ENCODE measurements around a stretch of chr18.

GRCh38 chr18:50159607-50160101, 35.3 kb downstream of the MYO5B start:
- PRO-cap = no peak

GRCh38 chr18:50284870-50285377, 2.6 kb downstream of the CXXC1 start:
- PRO-cap = no peak

DNA sequence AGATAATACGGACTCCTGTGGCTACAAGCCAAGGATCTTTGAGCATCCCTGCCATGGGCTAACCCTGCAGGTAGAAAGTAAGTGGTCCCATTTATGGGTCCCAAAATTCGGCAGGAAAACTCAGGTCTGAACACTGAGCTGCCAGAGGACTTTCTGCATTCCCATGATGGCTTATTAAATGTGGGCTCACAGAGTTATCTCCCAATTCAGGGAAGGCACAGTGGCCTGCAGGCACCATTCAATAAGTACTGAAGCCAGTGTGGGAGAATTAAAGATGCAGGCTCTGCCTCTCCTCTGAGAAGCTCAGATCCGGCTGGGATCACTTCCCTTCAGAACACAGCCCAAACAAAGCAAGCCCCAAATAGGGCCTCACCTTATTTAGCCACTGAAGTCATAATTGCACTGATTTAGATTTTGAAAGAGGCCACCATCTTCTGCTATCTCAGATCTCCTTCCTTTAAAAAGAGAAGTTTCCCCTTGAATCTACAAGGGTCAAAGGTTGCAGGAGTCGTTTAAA, 94.3 kb downstream of the MAPK4 start:
- PRO-cap = no peak

DNA sequence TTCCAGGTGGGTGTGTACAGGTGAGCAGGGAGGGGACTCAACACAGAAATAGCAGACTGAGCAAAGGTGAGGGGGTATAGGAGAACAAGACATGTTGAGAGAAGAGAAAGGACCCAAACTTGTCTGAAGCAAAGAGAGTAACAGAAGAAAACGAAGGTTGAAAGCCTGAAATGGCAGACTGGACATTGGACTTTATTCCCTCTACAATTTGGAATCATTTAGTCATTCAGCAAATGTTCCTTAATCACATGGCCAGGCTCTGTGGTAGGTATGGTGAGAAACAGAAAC, 23.3 kb downstream of the MRO start:
- PRO-cap = no peak

- PRO-cap = no peak
These were observed 29.4 kb upstream of the ME2 start for GRCh38 chr18:50849491-50850024.

- PRO-cap = no peak
These were observed 228.4 kb upstream of the MEX3C start for GRCh38 chr18:51426008-51426208.

GRCh38 chr18:54188760-54189220, 35.7 kb downstream of the MBD2 start:
- PRO-cap = no peak

DNA sequence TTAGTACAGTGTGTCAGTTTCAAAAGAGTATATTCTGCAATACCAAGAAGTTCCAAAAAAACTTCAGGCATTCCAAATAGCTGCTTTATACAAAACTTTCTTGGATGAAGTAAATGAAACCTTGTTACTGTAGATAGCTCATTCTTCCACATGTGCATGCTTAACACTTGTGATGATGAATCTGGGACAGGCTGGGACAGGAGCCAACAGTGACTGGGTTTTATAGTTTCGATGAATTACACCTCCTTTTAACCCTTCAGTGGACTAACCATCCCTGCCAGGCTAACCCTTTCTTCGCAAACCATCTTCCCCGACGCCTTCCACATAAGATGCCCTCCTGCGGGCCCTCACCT, 1.0 kb downstream of the MBD2 start:
- PRO-cap = no peak

DNA sequence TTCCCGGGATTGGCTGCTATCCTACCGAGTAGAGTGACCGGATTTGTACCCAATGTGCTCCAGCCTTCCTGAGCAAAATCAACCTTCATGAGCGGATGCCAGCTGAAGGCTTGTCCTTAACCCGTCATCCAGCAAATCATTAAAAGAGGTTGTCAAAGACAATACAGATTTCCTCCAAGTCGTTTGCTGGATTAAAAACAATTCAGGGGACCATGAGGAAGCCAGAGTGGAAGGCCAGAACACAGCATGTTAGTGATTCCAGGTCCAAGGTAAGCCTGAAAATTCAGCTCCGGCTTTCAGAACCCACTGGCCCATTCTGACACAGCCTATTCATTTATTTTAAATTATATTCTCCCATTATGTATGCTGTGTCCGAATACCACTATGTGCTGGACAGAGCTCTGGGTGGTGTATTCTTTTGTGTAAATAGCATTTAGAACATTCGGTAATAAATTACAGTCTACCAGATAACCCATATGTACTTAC, 76.8 kb upstream of the DYNAP start:
- PRO-cap = no peak

GRCh38 chr18:54833561-54833950, 5.3 kb downstream of the RAB27B start:
- PRO-cap = no peak

- PRO-cap = no peak
These were observed 678 bp downstream of the CCDC68 start for GRCh38 chr18:54958490-54959076.

DNA sequence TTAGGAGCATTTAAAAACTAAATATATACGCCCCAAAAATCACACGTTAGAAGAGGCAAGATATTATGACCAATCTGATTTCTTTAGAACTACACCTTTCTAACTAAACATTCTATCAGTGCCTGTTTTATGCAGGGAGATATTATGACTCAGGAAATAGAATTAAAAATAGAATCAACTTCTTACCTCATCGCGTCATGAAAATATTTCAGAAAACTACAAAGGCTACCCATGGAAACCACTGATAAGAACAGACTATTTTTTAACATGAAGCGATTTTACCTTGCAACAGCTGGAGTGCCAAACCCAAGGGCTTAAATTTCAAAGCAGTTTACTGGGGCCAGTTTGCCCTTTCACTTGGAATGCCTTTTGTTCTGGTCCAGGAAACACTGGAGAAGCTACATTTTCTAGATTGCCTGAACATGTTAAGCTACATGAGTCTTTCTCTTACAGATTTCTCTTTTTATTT, 304.8 kb upstream of the CCDC68 start:
- PRO-cap = no peak

GRCh38 chr18:55337696-55338763, 250.0 kb downstream of the TCF4 start:
- PRO-cap = bidirectional peak, plus-strand start at chr18:55338131, minus-strand start at chr18:55338004; unidirectional peak, plus-strand start at chr18:55338352

DNA sequence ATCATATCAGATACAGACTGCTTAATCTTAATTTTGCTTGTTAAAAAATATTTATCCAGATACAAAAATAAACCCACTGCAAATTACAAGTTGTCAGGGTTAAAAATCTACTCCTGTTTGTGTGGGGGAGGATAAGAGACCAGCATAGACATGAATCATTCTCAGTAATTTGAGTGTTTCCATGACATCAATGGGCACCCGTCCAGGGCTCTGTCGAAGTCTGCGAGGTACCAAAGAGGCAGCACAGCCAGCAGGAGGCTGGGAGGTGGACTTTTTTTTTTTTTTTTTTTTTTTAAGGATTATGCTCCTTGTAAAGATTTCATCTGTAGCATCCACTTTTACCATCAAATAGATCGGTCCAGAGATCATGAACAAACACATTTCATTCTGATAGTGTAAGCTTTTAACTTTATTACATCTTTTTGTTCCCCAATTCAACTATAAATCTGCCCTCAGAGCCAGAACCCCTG, 182.1 kb downstream of the TCF4 start:
- PRO-cap = bidirectional peak, plus-strand start at position 216 of the sequence, minus-strand start at position 144 of the sequence

- PRO-cap = no peak
These were observed 1.7 kb downstream of the TCF4 start for GRCh38 chr18:55586307-55586702.

DNA sequence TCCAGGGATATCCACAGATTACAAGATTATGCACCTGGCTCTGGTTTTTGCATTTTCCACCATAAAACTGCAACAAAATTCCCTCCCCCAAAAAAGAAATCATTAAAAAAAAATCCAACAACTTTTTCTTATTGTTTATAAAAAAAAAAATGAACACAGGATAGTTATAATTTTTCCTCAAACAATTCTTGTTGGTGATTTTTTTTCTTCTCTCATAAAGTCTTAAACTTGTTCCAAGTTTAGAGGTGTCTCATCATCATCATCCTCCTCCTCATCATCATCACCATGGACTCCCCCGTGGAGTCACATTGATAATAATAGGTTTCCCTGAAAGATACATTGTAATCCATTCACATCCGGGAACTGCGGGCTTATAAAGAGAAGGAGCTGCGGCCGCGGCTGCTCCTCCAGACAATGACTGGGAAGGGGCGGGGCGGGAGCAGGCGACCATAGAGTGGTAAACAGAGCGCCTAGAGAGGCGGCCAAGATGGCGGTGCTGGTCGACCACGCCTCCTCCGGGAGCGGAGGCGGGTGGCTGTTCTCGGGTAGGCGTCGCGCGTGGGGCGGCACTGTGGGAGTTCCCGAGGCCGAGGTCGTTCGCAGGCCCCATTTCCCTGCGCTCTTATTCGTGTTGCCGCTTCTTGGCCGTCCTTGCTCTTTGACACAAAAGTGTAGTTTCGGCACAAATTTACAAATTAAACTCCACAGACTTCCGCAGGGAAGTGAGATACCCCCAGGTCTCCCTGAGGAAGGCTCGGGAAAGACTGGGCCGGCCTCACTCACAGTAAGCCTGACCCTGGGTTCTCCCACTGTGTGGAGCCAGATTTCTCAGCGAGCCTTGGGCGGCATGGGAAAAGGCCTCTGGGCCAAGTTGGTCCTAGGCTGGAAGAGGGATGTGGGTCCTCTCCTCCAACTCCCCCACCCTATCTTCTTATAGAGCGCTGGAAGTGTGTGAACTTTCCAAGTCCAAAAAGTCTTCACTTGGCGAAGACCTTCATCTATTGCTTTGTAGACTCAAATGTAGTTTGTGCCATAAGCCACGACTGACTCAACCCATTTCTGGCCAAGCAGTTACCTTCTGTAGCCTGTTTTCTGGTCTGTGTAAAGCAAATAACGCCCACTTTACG, 1.8 kb upstream of the TCF4 start:
- PRO-cap = bidirectional peak, plus-strand start at position 538 of the sequence, minus-strand start at position 420 of the sequence

GRCh38 chr18:55778492-55779349, 190.7 kb upstream of the TCF4 start:
- PRO-cap = no peak

GRCh38 chr18:56445215-56445806, 193.1 kb downstream of the TXNL1 start:
- PRO-cap = no peak

GRCh38 chr18:56747131-56747833, 96.1 kb downstream of the WDR7 start:
- PRO-cap = no peak

DNA sequence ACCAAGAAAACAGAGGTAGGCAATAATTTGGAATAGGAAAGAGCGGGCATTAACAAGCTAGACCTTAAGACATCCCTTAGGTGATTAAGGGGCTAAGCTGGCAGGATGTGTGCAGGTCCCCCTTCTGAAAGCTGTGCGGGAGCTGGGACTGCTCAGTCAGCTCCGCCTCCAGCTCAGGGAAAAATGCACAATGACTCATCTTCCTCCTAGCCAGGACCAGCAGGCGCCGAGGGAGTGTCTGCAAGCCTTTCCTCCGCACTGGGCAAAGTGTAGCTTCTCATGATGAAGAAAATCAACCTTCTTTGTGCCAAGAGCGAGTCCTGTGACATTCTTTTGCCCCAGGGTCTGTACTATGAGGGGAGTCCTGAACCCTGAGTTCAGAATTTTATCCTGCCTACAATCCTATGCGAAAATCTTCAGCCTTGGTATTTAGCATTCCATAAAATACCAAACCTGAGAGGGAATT, 63.4 kb downstream of the BOD1L2 start:
- PRO-cap = no peak